ENCODE data around the genes PKD1, DNASE1L2 and PRSS33.

- PRO-cap, result bidirectional peak, plus-strand start at chr16:2136157, minus-strand start at chr16:2135896; bidirectional peak, plus-strand start at chr16:2136322, minus-strand start at chr16:2136337
Observed at GRCh38 chr16:2135608-2136593, at the start of gene PKD1. Gene PKD1 (minus strand): TSS chr16:2135898.

DNA sequence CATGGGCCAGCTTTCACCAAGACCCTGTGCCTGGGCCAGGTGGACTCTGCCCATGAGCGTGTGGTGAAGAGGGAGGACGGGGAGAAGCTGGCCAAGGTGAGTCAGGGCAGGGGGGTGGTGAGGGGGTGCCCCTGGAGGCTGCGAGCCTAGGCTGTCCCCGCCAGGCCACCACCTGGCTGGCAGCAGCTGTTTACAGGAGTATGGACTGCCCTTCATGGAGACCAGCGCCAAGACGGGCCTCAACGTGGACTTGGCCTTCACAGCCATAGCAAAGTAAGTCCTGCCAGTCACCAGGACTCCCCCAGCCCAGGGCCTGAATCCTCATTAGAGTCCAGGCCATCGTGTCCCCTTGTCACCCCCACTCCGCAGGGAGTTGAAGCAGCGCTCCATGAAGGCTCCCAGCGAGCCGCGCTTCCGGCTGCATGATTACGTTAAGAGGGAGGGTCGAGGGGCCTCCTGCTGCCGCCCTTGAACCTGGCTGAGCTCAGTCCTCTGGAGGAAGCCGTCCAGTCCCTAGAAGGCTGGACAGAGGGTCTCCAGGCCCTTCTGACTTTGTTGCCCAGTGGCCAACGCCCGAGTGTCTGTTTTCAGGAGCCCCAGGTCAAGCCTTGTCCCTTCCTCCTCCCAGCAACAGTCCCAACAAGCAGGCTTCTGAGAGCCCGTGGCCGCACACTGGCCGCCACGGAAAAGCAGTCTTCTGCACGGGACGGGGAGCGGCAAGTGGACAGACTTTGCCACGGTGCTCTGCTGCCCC lies 2.5 kb upstream of the TRAF7 start:
- PRO-cap, result bidirectional peak, plus-strand start outside the sequence, minus-strand start at position 722 of the sequence

DNA sequence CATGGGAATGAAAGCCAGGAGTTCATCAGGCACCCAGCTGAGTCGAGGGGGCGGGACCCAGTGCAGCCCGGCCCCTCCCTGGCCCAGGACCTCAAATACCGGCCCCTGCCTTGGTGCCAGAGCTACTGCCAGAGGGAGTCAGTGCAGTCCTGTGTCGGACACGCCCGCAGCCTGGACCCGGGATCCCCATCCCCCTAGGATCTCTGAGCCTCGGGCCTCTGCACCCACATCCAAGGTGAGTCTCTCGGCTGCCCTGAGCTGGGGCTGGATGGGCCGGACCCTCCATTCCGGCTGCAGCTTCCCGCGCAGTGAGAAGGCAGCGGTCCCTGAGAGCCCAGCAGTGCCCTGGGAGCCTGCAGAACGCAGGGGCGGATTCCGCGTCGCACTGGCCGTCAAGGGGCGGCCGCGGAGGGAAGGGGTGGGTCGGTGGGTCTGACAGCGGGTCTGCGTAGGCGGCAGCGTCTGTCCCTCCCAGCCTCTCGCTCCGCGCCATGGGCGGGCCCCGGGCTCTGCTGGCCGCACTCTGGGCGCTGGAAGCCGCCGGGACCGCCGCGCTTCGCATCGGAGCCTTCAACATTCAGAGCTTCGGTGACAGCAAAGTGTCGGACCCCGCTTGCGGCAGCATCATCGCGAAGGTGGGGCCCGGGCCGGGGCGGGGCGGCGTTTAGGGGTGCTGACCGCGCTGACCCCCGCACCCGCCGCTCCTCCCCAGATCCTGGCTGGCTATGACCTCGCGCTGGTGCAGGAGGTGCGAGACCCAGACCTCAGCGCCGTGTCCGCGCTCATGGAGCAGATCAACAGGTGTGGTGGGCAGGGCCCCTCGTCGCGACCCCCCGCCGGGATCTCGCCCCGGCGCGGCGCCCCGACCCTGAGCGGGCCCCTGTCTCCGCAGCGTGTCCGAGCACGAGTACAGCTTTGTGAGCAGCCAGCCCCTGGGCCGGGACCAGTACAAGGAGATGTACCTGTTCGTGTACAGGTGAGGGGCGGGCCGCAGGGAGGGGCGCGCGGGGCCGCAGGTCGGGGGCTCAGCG lies at the start of gene DNASE1L2:
TSS of gene DNASE1L2 (plus strand) at position 119 of the 1,031 bp plus-strand sequence.
- PRO-cap, result unidirectional peak, plus-strand start at position 119 of the sequence

GRCh38 chr16:2436984-2437433 lies 7.8 kb downstream of the CCNF start:
- PRO-cap, result no peak

- PRO-cap, result no peak
Observed at GRCh38 chr16:2509880-2510295, 3.9 kb upstream of the ATP6V0C start.

DNA sequence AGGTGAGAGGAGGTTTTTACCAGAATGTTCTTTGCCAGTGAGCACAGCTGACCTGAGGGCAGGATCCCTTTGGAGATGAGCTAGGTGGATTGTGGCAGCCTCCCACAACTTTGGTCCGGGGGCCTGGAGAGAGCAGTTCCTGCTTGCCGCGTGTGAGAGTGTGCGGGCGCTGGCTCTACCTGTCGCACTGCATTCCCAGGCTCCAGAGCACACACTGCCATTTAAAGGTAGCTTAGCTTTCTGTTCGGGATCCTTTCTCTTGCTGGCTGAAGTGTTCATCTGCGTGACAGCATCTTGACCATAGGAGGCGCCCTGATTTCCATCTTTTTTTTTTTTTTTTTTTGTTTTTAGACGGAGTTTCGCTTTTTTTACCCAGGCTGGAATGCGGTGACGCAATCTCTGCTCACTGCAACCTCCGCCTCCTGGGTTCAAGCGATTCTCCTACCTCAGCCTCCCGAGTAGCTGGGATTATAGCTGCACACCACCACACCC lies 13.6 kb downstream of the PDPK1 start:
- PRO-cap, result no peak

- PRO-cap, result no peak
Observed at GRCh38 chr16:2663658-2663959, 18.7 kb upstream of the KCTD5 start.

DNA sequence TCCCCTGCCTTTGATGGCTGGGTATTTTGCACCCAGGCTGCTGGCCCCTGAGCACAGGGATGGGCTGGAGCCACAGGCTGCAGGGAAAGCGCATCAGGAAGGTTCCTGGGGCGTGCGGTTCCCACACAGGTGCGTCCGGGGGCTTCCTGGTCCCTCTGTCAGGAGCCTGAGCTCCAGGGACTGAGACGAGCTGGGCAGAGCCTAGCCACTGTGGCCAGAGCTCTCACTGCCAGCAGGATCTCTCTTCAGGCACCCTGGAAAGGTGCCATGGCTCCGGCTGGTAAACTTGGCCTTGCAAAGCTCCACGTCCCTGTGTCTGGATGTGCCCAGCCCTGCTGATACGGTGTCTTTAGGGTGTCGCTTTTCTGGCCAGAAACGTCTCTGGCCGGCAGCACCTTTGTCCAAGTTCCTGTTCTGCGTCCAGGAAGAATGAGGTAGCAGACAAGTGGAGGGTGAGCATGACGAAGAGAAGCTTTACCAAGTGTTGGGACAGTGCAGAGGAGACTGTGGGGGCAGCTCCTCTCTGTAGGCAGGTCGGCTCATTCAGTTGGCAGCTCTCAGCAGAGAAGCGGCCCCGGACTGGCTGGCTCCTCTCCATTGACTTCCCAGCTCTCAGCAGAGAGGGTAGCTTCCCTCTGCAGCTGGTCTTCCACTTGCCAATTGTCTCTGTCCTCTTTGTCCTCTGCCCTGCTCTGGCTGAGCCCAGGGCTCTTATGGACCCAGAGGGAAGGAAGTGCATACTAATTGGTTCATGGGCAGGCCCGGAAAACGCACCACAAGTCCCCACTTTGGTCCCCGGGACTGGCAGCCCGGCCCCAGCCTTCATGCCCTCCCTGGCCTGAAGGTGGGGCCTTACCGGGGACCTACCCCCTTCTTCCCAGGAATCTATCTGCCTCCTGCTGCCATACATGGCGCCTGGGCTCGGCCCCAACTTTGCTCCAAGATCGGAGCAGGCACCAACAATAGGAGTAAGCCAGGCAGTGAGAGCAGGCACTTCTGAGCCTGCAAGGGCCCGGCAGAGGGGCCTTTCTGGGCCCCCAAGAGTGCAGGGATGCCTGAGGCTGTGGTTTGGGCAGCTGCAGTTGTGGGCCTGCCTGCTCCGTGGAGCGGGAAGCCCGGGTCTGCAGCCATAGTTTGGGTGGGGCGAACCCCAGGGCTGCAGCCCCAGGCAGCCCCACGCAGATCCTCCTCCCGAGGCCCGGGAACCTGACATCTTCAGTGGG lies 9.9 kb downstream of the KCTD5 start:
- PRO-cap, result no peak

GRCh38 chr16:2759432-2760542 lies 7.3 kb downstream of the SRRM2 start:
- PRO-cap, result no peak

GRCh38 chr16:2787402-2788099 lies at the start of gene PRSS33:
Gene PRSS33 (minus strand): TSS chr16:2787560.
- PRO-cap, result no peak

GRCh38 chr16:2905849-2906428 lies 5.8 kb upstream of the FLYWCH1 start:
- PRO-cap, result no peak

DNA sequence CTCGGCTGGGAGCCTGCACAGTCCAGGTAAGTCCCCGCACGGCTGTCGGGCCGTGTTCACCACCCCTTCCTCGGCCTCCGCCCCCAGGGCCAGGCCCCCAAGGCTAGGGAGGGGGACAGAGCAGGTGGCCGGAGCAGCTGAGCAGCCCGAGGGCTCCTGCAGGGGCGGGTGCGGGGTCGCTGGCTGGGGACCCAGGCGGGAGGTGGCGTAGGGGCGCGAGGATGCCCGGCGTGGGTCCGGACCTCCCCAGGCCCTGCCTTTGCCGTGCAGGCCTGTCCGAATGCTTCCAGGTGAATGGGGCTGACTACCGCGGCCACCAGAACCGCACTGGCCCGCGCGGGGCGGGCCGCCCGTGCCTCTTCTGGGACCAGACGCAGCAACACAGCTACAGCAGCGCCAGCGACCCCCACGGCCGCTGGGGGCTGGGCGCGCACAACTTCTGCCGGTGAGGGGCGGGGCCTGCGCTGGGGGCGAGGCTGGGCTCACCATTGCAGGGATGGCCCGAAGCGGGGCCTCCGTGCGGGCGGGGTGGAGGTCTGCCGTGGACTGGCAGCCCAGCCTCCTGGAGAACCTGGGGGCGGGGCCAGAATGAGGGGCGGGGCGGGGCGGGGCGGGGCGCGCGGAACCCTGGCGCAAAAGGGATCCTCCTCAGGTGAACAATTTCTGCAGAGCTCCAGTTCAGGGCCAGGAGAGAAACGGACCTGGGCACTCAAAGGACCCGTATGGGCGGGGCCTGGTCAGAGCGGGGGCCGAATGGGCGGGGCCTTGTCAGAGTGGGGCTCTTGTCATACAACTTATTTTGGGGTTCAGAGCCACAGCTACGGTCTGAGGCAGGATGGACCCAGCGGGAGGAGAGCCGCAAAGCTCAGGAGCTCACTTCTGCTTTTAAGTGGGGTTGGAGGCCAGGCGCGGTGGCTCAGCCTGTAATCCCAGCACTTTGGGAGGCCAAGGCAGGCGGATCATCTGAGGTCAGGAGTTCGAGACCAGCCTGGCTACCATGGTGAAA lies 817 bp downstream of the KREMEN2 start:
- PRO-cap, result no peak

- PRO-cap, result no peak
Observed at GRCh38 chr16:2970702-2971643, 1.8 kb downstream of the PAQR4 start.

- PRO-cap, result no peak
Observed at GRCh38 chr16:3006773-3008041, 5.5 kb upstream of the CLDN9 start.

DNA sequence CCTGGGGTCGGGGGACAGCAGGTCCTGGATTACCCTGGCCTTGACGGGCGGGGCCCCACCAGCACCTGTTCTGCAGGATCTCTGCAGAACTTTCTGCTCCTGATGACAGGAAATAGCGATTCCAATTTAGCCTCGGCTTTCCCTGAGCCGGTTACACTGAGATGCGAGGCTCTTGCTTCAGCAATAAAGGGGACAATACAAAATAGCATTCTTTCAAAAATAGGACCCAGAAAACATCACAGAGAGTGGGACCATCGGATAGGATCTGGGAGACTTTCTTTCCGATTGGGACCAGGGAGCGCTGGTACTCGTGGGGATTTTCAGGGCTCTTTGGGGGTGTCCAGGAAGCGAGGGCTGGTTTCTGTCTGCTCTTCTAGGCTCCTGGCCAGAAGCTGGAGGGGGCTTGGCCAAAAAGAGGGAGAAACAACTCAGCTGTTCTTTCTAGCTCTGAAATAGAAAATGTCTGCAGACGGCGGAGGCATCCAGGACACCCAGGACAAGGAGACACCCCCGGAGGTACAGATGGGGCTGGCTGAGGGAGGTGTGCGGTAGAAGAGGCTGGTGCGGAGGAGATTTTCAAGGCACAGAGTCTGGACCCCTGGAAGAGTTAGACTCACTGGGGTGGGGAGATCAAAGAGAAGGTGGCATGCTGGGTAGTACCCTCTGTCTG lies 721 bp downstream of the ZNF205 start:
- PRO-cap, result unidirectional peak, minus-strand start at position 332 of the sequence

GRCh38 chr16:3123486-3123888 lies 11.1 kb downstream of the ZNF205 start:
- PRO-cap, result no peak

DNA sequence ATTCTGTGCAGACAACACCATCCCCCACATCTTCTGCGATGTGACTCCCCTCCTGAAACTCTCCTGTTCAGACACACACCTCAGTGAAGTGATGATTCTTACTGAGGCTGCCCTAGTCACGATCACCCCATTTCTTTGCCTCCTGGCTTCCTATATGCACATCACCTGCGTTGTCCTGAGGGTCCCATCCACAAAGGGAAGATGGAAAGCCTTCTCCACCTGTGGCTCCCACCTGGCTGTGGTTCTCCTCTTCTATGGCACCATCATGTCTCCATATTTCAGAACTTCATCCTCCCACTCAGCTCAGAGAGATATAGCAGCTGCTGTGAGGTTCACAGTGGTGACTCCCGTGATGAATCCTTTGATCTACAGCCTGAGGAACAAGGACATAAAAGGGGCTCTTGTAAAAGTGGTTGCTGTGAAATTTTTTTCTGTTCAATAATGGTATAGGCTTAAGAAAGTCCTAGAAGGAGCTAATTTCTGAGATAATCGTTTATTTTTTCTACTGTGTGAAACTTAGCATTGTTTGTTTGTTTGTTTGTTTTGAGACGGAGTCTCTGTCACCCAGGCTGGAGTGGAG lies 18.8 kb downstream of the ZNF200 start:
- PRO-cap, result no peak

GRCh38 chr16:3223881-3224299 lies 11.1 kb downstream of the ZNF200 start:
- PRO-cap, result no peak

DNA sequence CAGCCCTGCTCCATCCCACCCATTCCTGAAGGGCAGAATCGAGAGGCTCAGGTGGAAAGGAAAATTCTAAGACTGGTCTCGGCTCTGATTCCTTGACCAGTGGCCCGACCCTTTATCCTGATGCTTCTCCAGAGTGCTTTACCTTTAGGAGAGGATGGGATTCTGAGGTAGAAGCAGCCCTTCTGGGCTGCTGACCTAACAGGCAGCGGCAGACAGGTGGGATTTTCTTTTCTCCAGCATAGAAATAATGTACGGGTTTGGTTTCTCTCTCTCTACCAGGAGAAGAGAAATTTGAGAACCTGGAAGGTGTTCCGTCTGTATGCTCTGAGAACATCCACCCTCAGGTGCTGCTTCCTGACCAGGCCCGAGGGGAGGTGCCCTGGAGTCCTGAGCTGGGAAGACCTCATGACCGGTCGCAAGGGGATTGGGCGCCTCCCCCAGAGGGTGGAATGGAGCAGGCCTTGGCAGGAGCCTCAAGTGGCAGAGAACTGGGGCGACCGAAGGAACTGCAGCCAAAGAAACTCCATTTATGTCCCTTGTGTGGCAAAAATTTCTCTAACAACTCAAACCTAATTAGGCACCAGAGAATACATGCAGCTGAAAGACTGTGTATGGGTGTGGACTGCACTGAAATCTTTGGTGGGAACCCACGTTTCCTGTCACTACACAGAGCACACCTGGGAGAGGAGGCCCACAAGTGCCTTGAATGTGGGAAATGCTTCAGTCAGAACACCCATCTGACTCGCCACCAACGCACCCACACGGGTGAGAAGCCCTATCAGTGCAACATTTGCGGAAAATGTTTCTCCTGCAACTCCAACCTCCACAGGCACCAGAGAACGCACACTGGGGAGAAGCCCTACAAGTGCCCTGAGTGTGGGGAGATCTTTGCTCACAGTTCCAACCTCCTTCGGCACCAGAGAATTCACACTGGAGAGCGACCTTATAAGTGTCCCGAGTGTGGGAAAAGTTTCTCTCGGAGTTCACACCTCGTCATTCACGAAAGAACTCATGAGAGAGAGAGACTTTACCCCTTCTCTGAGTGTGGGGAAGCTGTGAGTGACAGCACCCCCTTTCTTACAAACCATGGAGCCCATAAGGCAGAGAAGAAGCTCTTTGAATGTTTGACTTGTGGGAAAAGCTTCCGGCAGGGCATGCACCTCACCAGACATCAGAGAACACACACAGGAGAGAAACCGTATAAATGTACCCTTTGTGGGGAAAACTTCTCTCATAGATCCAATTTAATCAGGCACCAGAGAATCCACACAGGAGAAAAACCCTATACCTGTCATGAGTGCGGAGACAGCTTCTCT lies 6.3 kb downstream of the ZNF263 start:
- PRO-cap, result no peak

GRCh38 chr16:3292351-3293111 lies 9.2 kb downstream of the ZNF263 start:
- PRO-cap, result no peak

All from left lobe of liver (tissue), 1 donor.